ENCODE results near the gene PDCD2.

GRCh38 chr6:170023067-170023594, 267.7 kb downstream of the DLL1 start:
- PRO-cap = unidirectional peak, minus-strand start at chr6:170023270
- RAMPAGE, long total RNA, 4 experiments = no peak in any of the 4 experiments

DNA sequence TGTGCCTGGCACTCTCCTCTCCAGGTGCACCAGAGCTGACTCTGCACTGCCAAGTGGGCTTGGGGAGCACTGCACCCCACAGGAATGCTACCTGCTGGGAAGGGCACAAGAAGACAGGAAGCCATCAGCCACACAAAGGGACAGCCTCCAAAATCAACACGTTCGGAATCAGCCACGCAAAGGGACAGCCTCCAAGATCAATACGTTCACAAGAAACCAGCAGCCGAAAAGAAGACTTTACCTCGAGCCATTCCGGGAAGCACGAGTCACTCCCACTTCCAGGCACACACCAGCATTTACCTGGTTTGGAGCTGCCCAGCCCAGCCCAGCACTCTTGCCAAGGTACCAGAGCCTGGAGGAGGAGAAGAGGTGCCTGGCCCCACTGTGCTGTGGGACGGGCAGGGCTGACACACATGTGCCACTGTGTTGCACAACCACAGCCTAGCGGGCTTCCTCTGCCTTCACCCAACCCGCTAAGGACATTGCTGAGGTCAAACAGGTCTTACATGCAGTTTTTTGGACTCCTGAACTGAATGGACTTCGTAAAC, 65.7 kb downstream of the DLL1 start:
- PRO-cap = unidirectional peak, plus-strand start at position 269 of the sequence
- RAMPAGE, long total RNA, 4 experiments = no peak in any of the 4 experiments

GRCh38 chr6:170295316-170295544, 4.4 kb upstream of the DLL1 start:
- PRO-cap = no peak
- RAMPAGE, long total RNA, 4 experiments = no peak in any of the 4 experiments

- PRO-cap = no peak
- RAMPAGE, long total RNA, 4 experiments = no peak in any of the 4 experiments
Measured at GRCh38 chr6:170318106-170318922, 11.8 kb downstream of the FAM120B start.

GRCh38 chr6:170352141-170352738, 45.7 kb downstream of the FAM120B start:
- PRO-cap = no peak
- RAMPAGE, long total RNA, 4 experiments = no peak in any of the 4 experiments

GRCh38 chr6:170583885-170584986, at the start of gene PDCD2:
Gene PDCD2 (minus strand): TSS chr6:170584637.
- PRO-cap = bidirectional peak, plus-strand start at chr6:170584761, minus-strand start at chr6:170584627
- RAMPAGE, long total RNA, 4 experiments = no peak in any of the 4 experiments

Measured in esophagus squamous epithelium (tissue), 4 donors.